Mononuclear cell (primary cell): ENCODE measurements around a stretch of chr18.

DNA sequence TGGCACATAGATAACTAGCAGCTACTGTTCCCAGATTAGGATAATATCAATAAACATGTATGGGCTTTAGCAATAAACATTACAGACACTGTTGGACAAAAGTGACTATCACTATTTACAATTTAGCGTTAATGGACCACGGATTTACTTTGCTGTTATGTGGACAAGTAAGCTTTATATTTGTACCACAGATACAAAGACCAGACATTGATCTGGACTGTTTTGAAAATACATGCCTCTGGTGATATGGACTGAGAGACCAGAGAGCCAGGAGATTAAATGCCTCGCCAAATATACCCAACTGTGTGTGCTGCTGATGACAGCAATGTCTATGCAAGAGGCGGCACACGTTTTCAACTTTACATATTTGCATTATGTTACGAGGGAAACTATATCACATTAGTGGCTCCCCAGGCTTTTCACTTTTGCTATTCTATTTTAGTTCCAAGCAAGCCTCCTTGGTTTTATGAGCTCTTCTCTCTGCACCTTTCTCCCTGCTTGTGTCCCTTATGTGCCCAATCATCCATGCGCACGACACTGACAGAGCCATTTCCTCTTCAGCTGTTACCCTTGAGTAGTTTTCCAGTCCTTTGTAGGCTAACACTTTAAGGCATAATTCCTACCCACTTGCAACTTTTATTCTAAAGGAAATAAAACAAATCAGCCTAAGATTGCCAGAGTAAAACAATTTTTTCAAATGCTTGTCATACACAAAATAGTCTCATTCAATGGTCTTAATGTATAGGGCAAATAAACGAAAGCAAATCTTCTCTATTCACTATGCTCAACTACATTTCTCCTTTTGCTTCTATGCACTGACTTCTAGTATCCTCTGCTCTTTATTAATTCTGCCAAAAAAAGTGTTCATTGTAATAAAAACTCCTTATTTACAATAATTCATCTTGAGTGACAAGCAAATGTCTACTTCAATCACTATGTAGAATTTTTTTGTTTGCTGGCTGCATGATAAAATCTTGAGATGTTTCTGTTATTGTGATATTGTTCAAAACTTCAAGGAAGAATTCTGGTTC is 154.3 kb downstream of the TCF4 start:
- RRBS, result no CpG with 5 or more reads among the region's 9 CpGs

- RRBS, result no CpG with 5 or more reads among the region's 8 CpGs
These were observed 98.4 kb downstream of the TCF4 start for GRCh38 chr18:55489572-55490082.

GRCh38 chr18:55501390-55501923 is 86.5 kb downstream of the TCF4 start:
- RRBS, result no CpG with 5 or more reads among the region's 5 CpGs

DNA sequence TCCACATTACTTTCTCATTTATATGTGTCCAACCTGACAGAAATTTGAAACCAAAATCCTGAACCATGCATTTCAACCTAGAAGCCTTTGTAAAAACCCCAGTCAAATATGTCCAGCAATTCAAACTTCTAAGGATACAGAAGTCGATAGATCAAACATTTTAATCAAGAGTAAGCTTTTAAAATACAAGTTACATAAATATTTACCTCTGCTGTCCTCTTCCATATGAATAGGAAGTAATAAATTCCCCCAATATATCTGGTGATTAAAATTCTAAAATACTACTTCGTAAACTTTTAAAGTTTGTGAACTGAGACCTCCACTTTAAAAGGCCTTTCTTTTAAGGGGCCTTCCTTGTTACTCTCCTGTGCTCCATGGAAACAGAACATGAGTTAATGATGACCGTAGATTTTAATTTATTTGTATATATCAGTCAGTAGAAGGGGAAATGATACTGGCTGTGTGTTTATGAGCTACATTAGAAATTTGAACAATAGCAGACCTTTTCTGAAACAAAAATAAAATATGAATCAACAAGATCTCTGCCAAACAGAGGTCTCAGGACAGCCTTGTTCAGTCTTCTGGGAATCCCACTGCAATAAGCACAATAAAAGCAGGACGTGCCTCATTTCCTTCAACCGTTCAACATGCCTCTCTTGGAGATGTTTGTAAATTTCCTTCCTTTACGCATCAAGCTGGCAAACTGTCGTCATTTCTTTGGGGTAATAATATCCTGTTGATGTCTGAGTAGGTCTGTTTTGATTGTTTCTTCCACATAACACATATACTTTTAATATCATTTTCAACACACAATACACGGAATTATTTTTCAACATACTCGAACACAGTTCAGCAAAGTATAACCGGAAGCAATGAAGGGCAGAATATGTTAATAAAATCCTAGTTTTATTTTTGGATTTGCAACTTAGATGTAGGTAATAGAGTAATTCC is 77.3 kb downstream of the TCF4 start:
- RRBS, result no CpG with 5 or more reads among the region's 10 CpGs

GRCh38 chr18:55795039-55795469 is 207.1 kb upstream of the TCF4 start:
- RRBS, result no CpG with 5 or more reads among the region's 1 CpG

DNA sequence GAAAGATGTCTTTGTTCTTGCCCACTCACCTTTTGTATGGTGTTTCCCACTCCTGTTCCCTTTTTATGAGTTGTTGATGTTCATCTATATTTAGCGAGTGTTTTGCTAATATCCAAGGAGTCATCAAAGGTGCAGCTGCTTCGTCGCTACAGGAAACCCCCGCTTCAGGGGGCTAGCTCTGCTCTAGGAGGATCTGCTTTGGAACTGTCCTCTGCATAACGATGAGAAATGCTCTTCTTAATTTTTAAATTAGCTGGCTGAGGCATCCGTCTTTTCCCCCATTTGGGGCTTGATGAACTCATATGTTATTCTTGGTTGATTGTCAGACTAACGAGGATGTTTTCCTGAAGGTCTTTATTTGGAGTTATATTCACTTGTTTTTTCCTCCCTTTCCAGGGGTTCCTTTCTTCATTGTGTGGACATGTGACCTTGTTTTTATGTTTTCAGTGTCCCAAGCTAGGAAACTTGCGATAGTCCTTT is 179.2 kb downstream of the TXNL1 start:
- RRBS, result no CpG with 5 or more reads among the region's 8 CpGs

DNA sequence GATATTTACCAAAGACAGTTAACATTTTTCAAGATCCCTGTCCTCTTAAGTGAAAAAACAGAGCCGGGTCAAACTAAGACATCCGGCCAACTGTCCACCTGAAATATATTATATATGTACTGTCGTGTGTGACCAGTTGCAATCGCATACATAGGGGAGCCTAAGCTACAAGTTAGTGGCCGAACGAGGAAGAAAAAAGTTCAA is 910 bp downstream of the TXNL1 start:
- RRBS, result no CpG with 5 or more reads among the region's 6 CpGs

DNA sequence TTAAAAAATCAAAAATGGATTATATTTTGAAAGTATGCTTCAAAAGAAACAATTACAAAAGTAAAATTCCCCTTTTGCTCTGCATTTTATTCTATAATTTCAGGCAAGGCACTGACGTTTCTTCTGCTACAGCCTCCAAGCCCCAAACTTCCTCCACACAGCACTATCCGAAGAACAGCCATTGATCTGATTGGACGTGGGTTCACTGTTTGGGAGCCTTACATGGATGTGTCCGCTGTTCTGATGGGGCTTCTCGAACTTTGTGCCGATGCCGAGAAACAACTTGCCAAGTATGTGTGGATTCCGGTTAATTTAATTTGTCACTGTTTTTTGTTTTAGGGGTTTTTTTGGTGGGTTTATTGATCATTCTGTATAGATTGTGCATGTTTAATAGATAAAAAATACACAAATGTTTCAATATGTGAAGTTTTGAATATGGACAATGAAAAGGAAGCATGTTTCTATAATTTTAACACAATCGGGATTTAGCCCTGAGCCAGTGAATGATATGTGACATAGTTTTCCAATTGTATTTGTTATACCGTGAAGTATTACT is 223.0 kb upstream of the BOD1L2 start:
- RRBS, result no CpG with 5 or more reads among the region's 10 CpGs

GRCh38 chr18:57434245-57434580 is 961 bp upstream of the ONECUT2 start:
- RRBS, result 4% methylated on average over 8 of the region's 16 CpGs

- RRBS, result 7% methylated on average over 19 of the region's 43 CpGs
These were observed 1.3 kb downstream of the ONECUT2 start for GRCh38 chr18:57436423-57436960.

DNA sequence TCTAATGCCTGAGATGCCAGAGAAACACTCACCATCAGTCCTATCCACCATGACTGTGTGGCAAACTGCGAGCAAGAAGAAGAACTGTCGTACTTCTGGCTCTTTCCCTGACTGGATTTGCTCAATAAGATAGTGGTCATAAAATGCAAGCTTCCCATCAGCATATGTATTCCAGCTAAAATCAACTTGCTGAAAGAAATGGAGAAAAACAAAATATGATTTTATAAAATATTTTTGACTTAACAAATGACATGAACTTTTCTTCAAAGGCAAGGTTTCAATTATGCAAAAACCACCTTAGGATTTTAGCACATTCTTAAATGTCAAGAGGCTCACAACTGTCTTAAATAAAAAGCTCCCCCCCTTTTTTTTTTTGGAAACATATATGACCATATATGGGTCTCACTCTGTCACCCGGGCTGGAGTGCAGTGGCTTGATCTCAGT is 62.4 kb upstream of the NARS1 start:
- RRBS, result no CpG with 5 or more reads among the region's 3 CpGs

GRCh38 chr18:57802479-57802811 is 670 bp downstream of the ATP8B1 start:
- RRBS, result 4% methylated on average over 24 of the region's 28 CpGs

DNA sequence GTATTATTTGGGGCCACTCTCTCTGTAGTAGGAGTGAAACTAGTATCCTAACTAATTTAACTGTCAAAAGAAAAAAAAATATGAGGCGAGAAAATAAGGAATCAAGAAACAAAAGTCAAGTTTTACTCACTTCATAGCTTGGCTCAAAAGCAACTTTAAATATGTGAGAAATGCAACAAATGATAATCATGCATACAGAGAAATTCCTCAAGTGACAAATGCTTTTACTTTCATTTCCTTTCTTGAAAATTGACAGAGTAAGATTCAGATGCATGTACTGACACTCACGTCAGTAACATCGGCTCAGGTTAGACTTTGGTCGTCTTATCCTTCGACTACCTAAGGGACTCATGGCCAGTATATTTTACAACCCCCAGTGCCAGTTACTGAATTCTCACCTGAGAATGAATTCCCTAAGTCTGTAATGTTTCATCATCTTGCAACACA is 30.2 kb upstream of the ATP8B1 start:
- RRBS, result no CpG with 5 or more reads among the region's 5 CpGs

DNA sequence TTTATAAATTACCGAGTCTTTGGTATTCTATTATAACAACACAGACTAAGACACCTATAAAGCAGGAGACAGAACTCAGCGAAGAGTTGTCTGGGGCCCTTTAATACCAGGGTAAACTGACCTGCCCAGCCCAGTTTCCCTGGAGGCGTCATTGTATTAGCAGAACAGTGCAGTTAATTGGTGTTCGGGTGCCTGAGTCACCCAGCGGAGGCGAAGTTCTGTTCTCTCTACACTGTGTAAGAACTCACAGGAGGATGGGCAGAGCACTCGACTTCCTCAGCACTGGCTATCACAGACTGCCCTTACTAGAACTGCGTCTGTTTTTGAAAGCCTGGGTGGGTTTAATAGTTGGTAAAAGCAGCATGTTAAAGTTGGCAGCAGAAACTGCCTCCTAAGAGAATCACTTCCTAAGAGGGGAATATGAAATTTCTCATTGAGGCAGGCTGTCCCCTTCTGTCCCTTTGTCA is 106.5 kb upstream of the ATP8B1 start:
- RRBS, result no CpG with 5 or more reads among the region's 8 CpGs

DNA sequence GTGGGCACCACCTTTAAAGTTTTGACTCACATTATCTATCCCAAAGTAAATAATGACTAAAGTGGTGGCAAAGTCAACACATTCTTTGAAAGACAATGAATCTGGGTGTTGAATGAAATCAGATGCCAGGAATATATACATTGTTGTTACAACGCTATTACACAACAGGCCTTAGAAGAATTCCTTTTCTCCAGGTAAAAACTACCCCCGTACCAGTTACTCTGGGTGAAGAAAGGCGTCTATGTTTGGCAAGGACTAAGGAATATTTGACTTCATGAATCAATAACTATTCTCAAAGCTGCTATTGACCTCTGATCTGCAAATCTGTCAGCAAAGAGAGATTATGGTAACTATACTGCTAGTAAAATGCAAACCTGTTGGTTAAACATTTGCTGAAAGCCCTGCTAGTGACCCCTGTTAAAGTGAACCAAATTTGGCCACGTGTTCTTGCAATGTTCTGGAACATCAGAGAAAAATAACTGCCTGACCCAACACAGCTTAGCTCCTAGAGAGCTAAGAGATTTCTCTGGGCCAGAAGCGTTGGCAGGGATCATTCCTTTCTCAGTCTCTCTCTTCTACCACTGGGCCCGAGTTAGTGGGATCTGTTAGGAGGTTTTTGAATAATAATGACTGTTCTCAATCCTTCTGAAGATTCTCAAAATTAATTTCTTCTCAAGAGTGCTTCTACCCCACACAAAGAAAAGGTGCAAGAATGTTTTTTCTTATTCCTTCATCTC is 30.3 kb upstream of the NEDD4L start:
- RRBS, result no CpG with 5 or more reads among the region's 6 CpGs

GRCh38 chr18:58046141-58046469 is 2.1 kb downstream of the NEDD4L start:
- RRBS, result no CpG with 5 or more reads among the region's 5 CpGs

- RRBS, result no CpG with 5 or more reads among the region's 5 CpGs
These were observed 162.4 kb downstream of the NEDD4L start for GRCh38 chr18:58206392-58206836.

GRCh38 chr18:58230603-58231371 is 186.8 kb downstream of the NEDD4L start:
- RRBS, result no CpG with 5 or more reads among the region's 9 CpGs

DNA sequence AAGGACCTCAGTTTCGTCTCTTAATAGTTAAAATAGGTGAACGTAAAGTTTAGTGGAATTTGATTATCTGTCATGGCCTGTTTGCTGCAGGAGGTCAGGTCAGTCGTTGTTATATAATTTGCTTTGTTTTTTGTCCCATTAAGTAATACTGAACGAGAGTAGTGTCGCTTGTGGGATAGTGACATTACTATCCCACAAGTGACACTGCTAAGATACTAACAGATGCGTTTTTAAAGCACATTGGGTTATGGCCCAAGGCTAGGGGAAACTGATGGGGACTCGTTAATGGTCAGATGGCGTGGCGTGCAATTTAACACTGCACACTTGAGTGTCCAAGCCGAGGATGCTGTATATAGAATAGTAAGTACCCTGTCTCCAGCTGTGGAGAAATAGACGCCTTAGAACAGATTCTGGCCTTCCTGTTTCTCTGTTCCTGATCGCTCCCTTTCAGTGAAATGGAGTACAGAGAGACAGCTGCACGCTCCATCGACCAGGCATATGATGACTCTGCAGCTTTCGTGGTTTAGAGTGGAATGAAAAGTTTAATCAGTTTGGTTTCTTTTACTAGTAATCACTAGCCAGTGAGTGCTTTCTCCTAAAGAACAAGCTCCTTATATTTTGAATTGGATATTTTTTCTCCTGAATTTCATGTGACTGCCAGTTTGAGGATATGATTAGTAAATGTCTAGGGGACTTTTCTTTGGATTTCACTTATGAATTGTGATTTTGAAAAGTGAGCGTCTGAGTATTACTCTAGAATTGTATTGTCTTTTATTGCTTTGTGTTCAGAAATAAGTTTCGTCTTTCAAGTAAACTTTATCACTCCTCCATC is 213.4 kb downstream of the NEDD4L start:
- RRBS, result no CpG with 5 or more reads among the region's 17 CpGs

GRCh38 chr18:58276564-58277747 is 232.9 kb downstream of the NEDD4L start:
- RRBS, result no CpG with 5 or more reads among the region's 11 CpGs